ENCODE results near the genes GPR141 and CDK13.

GRCh38 chr7:37683556-37683941 lies at the start of gene GPR141:
TSS of gene GPR141 (plus strand) at chr7:37683766.
- PRO-cap, result no peak

DNA sequence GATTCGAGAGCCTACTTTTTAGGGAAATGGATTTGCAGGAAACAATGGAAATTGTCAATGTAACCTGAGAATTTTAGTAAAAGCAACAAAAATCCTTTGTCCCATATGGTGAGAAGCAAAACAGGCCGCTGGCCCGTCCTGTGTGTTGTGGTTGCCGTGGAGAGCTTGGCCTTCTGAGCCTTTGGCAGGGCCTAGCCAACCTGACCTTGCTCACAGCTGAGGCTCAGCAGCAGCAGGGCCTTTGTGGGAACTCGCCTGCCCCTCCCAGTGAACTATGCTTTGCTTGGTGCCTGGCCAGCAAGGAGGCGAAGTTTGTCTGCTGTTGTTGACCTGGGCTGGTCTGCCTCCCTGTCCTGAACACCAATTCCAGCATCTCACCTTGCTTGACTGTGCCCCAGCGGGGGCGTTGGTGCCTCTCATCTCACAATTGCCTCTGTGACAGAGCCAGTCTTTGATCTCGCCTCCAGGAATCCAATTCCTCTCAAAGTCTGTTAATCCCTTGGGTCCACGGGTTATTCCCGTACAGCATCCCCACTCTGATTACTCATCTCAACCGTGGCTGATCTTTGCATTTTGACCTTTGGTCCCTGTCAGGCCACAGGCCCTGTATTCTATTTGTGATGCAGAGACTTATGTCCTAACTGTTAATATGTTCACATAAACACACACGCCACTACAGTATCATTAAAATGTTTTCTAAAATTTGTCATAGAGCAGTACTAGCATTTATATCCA lies 22.6 kb downstream of the EPDR1 start:
- PRO-cap, result no peak

GRCh38 chr7:38222521-38223055 lies 44.5 kb downstream of the STARD3NL start:
- PRO-cap, result no peak

GRCh38 chr7:38232376-38232764 lies 54.3 kb downstream of the STARD3NL start:
- PRO-cap, result no peak

DNA sequence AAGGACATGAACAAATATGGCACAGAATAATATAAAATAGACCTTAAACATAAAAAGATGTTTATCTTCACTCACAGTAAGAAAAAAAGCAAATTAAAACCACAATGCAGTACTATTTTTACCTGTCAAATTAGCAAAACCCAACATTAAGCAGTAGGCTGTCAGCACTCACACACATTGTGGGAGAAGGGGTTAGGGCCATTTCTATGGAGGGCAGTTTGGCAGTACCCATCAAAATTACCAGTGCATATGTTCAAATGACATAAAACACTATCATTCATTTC lies 55.7 kb downstream of the STARD3NL start:
- PRO-cap, result no peak

- PRO-cap, result no peak
Observed at GRCh38 chr7:38303739-38304362, 125.8 kb downstream of the STARD3NL start.

- PRO-cap, result no peak
Observed at GRCh38 chr7:38316743-38317272, 138.8 kb downstream of the STARD3NL start.

DNA sequence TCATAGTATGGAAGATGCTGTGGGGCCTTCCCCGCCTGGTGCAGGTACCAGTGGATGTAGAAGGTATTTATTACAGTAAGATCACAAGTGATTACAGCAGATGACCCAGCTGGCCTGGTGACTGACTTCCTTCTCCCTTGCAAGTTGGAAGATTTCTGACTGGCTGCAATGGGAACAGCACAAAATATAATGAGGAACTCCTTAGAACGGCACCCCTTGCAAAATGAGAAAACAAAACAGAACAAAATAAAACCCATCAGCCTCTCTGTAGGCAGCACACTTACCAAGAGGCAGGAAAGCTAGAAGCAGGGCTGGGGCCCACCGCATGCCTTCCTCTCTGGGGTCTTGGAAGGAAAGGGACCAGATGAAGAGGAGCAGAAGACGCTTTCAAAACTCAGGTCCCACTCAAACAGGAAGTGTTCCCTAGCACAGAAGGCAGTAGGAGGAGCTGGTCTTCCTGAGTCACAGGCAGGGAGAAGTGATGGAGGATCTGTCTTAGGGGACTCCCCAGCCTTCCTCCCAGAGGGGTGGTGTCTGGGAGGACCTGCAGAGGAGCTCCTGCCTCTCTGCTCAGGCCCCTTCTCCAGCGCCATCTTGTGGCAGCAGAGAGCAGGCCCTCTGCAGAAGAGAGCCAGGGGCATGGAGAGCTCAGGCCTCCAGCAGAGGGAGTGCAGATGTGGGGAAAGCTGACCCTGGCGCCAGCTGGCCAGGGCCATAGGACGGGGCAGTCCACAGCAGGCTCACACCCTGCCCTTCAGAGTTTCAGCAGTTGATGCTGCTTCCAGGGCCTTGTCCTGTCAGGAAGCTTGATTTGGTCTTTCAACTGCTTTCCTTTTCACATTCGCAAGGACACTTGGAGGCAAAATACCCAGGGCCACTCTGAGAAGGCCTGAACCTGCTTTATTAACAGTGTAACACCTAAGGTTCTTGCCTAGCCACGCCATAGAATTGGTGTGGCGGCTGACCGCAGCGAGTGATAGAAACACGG lies 157.4 kb downstream of the STARD3NL start:
- PRO-cap, result no peak

DNA sequence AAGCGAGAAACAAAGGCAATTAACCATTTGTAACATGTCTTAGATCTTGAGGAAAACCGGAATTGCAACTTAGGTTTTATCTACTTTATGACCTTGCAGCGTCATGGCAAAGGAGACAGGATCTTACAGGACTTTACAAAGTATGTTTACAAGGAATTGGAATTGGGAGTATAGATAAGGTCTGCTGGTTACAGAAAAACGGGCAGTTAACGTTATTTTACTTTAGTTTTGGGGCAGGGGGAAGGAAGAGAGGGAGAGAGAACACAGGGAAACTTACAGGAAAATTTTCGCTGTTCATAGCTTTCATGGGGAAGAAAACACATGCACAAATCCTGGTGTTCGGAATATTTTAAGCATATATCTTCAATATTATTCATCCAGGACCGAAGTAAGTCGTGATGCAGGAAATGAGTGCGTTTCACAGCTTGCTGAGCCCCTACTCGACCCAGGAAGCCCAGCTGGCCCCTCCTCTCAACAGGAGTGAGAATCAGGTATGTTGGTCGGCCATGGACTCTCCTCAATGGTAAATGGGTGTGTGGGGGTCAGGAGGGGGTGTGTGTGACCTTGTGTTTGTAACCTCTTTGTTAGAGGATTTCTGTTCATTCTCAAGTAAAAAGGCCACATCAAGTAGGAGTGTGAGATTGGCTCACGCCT lies 158.4 kb downstream of the STARD3NL start:
- PRO-cap, result no peak

DNA sequence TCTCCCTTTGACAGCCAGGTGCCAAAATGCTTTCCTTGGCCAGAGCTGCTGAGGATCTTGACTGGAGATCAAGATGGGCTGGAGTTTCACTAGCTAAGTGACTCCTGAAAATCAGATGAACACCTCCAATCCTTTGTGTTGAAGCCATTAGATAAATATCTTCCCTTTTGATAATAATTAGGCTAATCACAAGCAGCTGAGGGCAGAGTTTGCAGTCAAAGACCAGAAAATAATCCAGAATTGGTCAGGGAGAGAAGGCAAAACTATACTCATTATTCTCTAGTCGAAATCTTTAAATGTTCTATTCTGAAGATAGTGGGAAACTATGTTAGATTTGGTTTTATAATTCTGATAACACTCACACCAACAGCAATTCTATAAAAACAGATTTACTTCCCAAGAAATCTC lies 154.2 kb downstream of the AMPH start:
- PRO-cap, result no peak

DNA sequence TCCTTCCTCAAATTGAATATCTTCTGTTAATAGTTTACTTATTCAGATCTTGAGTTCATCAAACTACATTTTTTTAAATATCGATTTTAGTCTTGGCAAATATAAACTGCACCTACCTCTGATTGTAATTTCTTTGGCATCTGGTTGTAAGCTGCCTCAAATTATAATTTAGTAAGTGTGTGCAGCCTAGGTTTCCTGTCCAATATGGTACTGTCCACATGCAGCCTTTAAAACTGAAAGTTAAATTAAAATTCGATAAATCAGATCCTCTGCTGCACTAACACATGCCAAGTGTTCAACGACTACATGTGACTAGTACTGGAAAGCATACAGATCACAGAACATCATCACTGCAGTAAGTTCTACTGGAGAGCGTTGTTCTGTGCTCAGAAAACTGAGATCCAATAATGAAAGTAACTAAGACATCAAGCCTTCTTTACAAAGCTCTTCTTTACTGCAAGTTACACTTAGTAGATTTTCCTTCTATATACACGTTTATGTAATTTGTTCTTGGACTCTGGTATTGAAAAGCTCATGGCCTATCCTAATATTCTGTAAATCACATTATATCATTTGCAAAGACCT lies 77.8 kb downstream of the VPS41 start:
- PRO-cap, result no peak

GRCh38 chr7:39589482-39590318 lies 23.5 kb downstream of the YAE1 start:
- PRO-cap, result no peak

DNA sequence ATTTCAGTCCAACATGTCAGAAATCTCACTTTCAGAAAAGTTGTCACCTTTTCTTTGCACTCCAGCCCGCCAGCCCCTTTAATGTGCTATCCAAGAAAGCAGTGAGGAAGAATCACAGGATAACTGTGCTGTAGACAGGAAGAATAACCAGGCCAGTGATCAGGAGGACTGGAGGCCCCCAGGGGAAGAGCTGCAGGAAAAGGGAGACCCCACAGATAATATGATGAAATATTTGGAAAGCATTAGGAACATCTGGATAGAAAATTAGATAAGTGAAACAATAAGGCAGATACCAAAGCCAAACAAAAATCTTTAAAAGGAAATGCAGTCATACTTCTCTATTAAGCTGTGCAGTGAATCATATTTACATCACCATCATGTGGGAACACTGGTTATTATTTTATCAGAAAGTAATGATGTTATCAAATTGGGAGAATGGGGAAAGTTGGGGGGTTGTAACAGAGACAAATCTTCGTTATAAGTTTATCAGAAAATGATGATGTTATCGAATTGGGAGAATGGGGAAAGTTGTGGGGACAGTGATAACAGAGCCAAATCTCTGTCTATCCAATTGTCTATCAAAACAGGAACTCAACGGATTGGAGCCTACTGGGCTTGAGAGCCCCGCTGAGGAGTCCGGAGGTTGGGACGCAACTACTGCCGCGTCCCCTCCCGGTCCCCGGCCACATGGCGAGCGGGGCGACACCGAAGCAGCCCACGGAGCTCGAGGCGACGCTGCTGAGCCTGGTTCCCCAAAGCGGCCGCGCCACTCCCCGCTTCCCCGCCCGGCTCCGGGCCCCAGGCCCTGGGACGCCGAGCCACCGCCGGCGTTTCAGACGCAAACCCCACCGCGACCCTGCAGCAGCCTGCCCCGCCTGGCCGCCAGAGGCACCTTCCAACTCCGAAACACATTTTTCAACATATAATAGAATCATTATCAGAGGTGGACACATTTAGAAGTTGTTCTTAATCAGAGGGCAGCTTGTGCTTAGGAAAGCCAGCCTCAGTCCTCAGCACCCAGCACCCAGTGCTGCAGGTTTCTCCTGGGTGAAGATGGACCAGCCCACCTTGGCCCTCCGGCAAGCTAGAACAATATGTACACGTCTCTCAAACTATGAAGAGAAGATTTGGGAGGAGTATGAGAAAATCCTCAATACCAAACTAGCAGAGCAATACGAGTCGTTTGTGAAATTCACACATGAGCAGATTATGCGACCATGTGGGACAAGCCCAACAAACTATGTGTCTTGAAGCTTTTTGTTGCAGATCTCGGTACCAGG lies 13.9 kb upstream of the RALA start:
- PRO-cap, result unidirectional peak, plus-strand start at position 570 of the sequence; unidirectional peak, plus-strand start at position 609 of the sequence; unidirectional peak, minus-strand start at position 834 of the sequence

GRCh38 chr7:39624435-39624911 lies 1.1 kb downstream of the RALA start:
- PRO-cap, result no peak

- PRO-cap, result no peak
Observed at GRCh38 chr7:39624952-39625433, 1.6 kb downstream of the RALA start.

DNA sequence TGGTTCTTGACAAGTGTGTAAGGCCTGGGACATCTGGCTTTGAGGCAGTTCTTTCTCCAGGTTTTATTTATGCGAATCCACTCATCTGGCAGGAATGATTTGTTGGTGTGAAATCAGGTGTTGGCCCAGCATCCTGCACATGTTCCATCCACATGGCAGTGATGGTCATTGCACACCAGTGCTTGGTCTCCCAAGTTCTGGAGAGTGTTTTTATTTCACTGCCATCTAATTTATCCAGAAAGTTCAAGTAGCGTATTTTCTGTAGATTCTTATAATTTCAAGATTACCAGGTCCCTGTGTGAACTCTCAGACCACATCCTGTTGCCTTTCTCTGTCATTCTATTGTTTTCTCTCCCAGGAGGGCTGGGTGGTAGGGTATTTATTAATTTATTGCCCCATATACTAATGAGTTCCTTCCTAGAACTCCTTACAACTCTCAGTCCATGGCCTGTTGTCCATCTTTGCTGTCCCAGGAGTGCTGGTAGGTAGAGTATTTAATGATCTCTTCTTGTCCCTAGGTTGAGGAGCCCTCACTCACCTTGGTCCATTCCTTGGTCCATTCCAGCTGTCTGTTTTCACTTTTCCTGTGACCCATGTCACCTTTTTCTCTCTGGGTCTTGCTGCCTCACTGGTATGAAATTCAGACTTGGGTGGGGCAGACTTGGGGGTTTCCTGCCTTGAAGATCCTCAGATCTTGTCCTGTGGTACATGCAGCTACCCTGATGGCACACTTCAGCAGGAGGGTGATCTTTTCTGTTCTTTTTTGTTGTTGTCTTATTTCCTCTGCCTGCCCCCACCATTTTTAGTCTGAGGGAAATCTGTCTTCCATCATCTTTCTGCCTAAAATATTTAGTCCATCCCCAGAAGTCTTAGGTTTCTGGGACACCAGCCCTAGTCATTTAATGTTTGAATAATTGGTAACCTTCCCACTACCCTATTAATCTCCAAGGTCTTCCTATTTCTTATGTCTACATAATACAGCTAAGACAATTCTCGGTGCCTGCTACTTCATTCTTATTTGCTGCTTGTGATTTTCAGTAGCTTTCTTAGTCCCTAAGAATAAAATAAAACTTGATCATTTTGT lies 10.7 kb downstream of the RALA start:
- PRO-cap, result no peak

- PRO-cap, result no peak
Observed at GRCh38 chr7:39690146-39690657, 66.8 kb downstream of the RALA start.

- PRO-cap, result bidirectional peak, plus-strand start at chr7:39734844, minus-strand start at chr7:39734815
Observed at GRCh38 chr7:39734648-39734951, 111.2 kb downstream of the RALA start.

DNA sequence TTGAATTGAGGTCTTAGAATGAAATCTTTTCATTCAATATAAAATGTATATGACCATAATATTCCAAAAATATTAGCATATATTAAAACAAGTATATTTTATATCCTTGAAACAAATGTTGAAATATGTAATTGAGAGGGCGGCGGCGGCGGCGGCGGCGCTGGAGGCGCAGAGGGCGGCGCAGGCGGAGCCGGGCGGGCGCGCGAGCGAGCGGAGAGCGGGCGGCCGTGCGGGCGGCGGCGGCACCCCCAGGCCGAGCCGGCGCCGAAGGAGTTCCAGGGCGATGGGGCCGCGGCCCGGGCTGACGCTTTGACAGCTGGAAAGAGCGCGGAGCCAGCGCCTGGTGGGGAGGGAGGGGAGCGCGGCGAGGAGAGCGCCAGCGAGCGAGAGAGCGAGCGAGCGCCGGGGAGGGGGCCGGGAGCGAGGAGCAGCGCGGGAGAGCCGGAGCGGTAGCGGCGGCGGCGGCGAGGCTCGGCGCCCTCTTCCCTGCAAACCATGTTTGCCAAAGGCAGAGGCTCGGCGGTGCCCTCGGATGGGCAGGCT lies 116.9 kb upstream of the CDK13 start:
- PRO-cap, result no peak

DNA sequence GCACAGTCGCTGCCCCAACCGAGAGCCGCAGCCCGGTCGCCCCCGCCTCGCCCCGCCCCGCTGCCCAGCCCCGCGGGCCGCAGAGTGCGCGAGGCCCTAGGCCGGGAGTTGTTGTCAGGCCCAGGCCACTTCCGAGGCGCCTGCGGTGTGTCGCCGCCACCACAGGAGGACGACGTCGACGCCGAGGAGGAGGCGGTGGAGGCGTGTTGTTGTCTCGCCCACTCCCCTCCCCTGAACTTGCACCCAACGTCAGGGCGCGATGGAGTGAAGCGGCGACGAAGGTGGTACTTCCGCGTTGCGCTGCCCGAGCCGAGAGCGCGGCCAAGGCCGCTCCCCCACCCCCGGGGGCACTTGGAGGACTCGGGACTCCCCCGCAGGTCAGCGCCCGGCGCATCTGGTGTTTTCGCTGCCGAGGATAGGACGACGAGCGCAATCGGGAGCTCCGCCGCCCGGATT lies at the start of gene CDK13:
TSS of gene CDK13 (plus strand) at position 287 of the 456 bp plus-strand sequence.
- PRO-cap, result bidirectional peak, plus-strand start at position 128 of the sequence, minus-strand start at position 149 of the sequence; bidirectional peak, plus-strand start at position 287 of the sequence, minus-strand start at position 239 of the sequence